Calu3 (cell line): ENCODE measurements around a stretch of chr6.

DNA sequence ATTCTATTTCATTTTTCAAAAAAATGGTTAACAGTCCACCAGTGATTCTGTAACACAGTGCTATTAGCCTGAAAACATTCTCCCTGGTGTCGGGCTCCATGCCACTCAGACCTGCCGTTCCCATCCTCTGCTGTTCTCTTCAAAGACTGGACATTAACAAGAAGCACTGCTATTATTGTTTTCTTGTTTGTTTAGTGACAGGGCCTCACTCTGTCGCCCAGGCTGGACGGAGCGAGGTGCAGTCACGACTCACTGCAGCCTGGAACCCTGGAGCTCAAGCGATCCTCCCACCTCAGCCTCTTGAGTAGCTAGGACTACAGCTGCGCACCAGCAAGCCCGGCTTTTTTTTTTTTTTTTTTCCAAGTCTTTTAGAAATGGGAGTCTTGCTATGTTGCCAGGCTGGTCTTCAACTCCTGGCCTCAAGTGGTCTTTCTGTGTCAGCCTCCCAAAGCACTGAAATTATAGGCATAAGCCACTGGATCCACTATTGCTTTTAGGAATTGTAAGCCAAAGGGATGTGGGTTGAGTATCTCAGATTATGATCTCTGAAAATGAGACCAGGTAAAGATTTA lies 9.5 kb downstream of the RMND1 start:
- PRO-cap: no peak

- PRO-cap: no peak
These were observed 43.2 kb upstream of the ESR1 start for GRCh38 chr6:151764390-151764610.

- PRO-cap: bidirectional peak, plus-strand start at chr6:151901307, minus-strand start at chr6:151901220
These were observed 93.6 kb downstream of the ESR1 start for GRCh38 chr6:151900880-151901681.

GRCh38 chr6:152325212-152325411 lies 312.1 kb downstream of the SYNE1 start:
- PRO-cap: no peak

GRCh38 chr6:152378791-152379136 lies 258.4 kb downstream of the SYNE1 start:
- PRO-cap: no peak

DNA sequence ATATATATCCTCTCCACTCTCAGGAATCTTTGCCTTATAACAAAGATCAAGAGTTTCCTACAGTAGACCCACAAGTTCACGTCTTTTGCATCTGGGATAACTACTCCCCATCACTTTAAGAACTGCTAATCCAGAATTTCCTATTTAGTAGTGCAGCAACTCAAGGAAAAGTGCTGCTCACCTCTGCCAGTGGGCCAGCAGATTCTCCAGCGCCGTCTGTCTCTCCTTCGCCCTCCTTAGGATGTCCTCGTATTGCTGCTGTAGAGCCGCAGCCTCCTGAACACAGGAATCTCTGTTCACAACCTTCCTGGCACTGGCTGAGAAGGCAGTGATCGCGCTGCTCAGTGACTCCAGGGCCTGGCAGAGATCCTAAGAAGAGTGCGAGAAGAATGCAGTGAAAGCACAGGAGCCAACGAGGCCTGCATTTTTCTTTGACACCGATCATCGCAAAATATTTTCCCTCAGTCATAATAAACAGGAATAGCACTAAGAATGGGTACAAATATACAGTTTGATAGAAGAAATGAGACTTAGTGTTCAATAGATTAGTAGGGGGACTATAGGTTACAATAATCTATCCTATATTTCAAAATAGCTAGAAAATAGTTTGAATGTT lies 209.0 kb downstream of the SYNE1 start:
- PRO-cap: no peak

DNA sequence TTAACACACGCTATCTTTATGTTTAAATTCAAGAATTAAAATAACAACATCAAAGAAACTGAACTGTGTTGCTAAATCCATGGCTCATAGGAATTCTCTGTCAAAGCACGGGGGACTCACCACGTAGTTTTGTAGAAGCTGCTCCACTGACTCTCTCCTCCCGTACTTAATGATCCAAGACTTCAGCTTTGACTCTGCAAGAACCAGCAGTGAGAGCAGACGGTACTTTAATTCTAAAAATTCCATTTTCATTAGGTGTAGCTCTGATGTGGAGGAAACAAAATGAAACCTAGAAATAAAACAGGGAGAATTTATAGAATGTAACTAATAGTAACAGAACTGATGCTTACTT lies 165.7 kb downstream of the SYNE1 start:
- PRO-cap: no peak

- PRO-cap: no peak
These were observed 70.8 kb downstream of the SYNE1 start for GRCh38 chr6:152566367-152566703.

DNA sequence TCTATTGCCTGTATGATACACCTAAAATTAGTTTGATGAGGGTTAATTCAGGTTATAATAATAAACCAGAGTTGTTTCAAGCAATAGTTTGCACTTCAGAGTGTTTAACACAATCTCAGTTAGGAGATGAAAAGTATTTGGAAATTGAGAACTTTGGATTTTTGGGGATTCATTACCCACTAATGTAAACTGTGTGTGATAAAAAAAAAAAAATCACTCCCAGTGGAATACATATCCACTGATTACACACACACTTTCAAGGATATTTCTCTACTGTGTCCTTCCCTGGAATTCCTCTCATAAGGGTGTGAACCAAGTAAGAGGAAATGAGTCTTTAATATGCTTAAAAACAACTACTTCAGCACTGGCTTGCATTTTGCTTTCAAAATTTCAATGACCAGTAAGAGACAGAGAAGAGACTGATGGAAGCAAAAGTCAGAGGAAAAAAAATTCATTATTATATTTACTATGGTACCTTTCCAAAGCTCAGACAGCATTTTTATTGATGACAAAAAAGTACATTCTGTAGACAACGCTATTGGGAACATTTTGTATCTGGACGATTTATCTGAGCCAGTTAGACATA lies 24.5 kb upstream of the MYCT1 start:
- PRO-cap: no peak

DNA sequence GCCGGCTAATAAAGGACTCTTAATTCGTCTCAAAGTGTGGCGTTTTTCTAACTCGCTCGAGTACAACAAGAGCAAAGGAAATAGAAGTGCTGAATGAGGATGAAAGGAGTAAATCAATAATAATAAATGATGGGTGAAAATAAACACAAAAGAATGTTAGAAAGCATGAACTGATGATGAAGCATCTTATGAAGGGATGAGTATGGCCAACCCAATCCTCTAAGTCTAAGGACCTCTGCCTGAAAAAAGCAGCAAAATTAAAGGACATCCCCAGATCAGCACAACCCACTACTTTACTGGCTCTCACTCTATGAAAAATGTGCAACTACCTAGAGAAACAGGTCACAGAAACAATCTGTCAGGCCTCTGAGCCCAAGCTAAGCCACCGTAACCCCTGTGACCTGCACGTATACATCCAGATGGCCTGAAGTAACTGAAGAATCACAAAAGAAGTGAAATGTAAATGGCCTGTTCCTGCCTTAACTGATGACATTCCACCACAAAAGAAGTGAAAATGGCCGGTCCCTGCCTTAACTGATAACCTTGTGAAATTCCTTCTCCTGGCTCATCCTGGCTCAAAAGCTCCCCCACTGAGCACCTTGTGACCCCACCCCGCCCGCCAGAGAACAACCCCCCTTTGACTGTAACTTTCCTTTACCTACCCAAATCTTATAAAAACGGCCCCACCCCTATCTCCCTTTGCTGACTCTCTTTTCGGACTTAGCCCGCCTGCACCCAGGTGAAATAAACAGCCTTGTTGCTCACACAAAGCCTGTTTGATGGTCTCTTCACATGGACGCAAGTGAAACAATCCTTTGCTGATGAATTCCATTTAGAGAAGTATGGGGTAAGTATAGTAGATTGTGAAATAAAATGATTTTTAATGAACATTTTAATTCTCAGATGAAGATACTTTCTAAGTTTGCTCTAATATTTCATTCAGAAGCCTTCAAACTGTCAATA lies 14.8 kb upstream of the MYCT1 start:
- PRO-cap: no peak

DNA sequence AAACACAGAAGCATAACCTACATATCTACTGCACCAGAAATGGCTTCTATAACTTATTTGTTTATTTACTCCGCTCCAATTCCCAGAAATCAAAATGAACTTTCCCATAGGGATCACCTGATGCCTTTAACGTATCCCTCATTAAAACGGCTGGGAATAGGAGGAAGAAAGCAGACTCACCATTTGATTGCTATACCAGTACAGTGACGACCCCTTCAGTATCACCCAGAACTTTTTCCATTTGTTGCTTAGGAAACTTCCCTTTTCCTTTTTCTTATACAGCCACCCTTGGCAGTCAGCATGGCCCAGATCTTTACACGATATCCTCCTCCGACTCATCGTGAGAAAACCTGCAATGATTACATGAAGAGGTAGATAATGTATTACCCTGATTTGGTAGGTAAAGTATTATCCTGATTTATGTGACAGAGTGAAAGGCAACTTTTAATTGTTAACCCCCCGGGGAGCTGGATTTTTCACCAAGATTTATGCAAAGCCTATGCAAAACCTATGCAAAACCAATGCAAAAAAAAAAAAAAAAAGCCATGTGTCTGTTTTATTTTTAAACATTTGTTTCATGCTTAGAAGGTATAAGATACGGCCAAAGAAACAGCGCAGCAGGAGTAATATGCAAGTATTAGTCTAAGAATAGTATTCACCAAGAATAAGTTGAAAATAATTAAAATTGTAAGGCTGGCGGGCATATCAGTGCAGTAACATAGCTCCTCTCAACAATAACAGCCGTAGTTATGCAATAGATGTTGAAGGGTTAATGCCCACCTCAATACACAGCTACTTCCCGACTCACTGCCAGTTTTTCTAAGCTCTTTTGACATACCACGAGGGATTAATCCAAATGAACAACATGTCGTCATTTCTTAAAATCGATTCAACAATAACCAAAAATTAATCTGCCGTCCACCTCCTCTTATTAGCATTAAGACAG lies 109.9 kb downstream of the IPCEF1 start:
- PRO-cap: no peak

- PRO-cap: no peak
These were observed 26.9 kb downstream of the IPCEF1 start for GRCh38 chr6:154329383-154330381.

DNA sequence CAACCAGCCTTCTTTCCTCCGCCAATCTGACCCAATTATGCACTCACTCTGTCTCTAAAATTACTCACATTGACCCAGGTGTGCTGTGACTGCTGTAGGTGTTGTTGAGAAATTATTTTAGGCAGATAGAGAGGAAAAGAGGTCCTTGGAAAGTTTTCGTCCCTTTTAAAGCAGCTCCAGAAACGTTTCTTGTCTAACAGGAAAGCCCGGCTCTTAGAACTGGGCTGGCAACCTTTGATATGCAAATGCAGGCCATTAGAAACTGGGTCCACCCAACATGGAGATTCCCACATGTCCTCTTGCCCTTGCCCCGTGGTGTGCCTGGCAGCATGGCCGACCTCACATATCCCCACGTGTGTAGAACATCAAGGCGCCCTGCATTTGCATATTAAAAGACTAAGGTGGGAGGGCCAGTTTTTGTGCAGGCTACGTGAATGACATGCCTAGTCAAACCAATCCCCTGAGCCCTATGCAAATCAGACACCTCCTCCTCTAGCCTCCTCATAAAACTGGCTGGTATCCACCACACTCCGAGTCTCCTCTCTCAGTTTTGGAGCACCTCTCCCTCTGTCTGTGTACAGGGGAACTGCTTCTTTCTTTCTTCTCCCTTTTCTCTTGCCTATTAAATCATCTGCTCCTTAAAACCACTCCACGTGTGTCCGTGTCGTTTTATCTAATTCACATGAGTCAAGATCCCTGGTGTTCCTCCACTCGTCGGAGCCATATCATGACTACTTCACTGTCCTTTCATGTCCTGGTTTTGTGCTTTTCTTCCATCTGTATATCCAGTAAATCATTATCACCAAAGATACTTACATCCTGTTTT lies 12.8 kb downstream of the IPCEF1 start:
- PRO-cap: unidirectional peak, minus-strand start at position 191 of the sequence; unidirectional peak, minus-strand start at position 319 of the sequence

GRCh38 chr6:154403503-154404192 lies 47.0 kb upstream of the IPCEF1 start:
- PRO-cap: no peak

DNA sequence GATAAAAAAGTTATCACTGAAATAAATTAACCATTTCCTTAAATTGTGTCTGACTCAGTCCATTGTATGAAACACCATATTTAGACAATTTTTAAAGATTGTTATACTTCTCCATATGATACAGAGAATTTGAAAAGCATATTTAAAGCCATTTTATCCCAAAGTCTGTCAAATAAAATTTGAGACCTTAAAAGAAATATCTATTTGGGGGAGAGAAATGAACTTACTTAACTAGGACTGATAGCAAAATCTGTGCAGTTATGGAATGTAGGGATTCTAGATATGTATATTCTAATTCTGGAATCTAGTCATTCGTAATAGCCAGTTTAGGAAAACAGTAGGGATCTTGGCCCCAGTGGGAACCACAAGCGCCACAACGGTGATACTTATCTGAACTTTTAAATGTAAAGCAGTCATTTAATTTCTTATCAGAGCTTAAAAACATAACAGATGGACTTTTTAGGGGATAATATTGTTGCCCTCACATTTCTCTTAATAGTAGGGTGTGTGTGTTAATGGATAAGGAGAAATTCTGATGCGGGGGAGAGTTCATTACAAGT lies 110.2 kb downstream of the SCAF8 start:
- PRO-cap: no peak

- PRO-cap: no peak
These were observed 83.4 kb downstream of the TIAM2 start for GRCh38 chr6:155078502-155078920.

- PRO-cap: no peak
These were observed 7.4 kb upstream of the CLDN20 start for GRCh38 chr6:155256319-155256986.

DNA sequence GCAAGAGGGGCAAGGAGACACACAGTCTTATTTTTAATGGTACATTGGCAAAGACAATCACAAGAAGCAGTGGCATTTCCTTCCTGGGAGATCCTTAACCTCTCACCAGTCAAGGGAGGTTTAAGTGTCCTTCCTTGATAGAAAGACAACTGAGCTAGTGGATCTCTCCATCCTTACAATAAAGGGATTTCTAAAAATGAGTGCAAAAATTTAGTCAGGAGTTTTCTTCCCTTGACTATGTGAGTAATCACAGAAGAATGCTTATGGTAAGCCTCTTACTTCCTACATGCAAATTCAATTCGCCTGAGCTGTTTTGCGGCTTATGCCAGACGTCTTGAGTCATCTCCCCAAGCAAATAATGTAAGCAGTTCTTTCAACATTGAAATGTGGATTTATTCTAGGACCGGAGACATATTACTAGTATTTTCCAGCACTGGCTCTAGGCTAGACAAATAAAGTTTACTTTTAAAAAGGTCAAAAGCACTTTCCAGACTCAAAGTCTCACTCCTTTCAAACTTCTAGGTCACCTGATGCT lies 37.9 kb upstream of the NOX3 start:
- PRO-cap: unidirectional peak, plus-strand start at position 389 of the sequence

DNA sequence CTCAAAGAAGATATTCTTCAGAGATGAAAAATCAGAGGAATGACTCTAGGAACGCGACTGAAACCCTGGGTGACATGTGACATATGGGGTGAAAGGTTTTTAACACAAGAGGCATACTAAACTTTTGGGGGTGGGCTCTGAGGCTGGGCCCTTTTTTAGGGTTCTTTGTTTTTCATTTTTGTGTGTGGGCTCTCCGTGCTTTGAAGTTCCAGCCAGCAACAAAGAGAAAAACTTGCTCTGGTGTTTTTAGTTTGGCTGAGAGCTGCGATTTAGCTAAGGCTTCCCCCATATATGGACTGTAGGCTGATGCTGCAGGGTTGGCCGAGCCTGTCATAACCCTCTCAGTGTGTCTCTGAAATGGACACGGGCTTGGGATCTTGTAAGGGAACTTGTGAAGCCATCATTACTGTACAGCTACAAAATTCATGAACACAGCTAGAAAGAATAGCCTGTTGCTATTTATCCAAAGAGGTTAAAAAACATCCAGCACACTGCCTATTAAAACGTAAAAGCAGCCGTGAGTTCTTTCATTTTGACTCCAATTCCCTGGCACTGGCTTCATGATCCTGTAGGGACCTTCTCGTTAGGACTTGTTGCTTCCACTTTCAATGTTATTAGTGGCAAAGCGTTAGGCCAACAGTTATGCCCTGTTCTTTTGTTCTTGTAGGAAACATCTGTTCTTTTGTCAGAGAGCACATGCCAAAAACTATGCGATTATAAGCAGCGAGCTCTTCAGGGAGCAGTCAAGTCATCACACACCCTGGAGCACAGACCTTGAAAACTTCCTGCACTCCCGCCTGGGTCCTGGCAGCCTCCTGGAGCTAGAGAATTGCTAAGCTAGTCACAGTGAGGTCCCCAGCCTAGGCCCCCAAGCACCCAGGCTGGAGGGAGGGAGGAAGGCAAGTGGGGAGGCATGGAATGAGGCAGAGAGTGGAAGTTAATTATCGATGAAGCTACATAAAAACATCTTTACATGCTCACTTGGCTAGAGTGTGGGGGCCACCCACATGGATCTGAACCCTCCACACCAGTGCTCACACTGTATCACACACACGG lies 609.7 kb upstream of the ARID1B start:
- PRO-cap: no peak

DNA sequence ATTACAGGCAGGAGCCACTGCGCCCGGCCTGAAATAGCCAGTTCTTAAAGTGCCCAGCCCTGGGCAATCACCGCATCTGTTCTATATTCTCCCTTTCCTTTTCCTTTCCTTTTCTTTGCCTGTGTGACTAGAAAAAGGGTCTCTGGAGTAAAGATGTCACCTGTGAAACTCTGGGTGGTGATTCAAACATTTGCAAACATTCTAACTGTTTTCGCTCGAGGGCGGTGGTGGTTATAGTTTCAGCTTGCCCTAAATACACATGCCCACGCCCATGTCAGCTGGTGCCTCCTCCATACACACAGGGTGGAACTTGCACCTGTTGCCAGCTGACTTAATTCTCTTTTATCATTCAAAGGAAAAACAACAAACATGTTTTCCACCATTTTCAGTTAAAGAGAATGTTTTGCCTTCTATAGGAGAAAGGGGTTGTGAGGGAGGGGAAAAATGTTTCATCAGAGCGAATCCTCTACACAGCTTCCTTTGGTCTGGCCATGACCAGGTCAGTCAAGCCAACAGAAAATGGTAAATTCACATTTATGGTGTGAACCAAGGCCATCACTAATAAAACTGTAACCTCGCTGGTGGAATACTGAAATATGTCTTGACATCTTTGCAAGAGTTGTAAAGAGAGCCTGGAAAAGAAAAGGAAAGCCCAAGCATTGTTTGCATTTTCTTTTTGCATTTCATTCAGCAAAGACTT lies 381.8 kb upstream of the ARID1B start:
- PRO-cap: no peak